Mesangial cell (primary cell): ENCODE data around the genes MBD5 and LYPD6B.

GRCh38 chr2:144999022-144999855 is 479.3 kb upstream of the ZEB2 start:
- RAMPAGE, long total RNA, result no peak

DNA sequence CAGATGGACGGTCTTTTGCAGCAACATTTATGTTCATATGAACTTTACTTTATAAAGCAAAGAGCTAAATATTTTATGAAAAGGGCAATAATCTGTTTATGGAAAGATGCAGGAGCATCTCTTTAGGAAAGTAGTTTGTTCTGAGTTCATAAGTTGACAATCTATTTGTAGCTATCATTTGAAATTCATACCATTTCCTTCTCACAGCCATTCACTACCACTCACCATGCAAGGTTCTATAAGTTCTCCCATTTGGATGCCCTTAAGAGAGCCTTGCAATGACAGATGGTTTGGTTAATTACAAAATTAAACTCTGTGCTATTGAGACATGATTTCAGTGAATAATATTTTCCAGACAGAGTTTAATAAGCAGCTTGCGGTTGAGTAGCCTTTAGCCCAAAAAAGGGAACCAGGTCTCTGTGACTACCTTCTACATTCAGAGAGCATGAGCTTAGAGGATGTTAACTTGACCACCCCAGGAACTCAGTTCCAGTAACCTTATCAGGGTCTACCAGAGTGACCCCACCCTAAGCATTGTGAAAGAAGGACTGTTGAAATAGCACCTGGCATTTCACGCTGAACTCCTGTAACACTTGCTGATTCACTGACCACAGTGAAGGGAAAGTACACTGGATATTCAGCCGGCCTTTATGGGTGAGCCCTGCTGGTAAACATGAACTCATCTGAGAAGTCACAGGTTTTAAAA is 1173.0 kb upstream of the ZEB2 start:
- RAMPAGE, long total RNA, result no peak

DNA sequence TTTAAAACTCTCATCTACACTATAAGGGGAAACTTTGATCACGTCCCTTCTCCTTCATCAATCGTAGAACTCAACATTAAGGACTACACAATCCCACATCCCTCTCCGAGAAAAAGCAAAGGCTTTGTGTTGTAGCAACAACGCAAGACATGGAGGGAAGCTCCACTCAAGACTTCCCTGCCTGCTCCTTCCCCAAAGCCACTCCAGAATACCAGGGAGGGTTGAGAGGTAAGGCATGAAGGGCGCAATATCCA is 653 bp downstream of the ORC4 start:
- RAMPAGE, long total RNA, result no peak

DNA sequence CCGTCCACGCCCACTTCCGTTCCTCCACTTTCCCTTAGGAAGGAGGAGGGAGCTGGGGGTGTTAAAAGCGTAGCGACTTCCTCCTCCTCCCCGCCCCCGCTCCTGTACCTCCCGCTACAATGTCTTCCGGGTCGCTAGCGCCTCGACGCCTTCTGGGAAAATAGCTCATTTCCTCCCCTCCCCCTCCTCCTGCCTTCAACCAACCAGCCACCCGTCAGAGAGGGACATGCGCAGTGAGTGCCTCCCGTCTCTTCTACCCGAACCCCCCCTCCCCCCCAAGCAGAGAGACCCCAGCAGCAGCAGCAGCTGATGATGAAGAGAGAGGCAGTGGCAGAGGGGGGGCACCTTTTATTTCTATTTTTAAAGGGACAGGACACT is at the start of gene MBD5:
MBD5 (plus strand) TSS at position 278 of the 378 bp plus-strand sequence.
- RAMPAGE, long total RNA, result start-site peak on the plus strand centred at position 268 of the sequence, 65 bp wide, 29 reads

- RAMPAGE, long total RNA, result no peak
Observed at GRCh38 chr2:148380758-148381574, 263.6 kb upstream of the EPC2 start.

DNA sequence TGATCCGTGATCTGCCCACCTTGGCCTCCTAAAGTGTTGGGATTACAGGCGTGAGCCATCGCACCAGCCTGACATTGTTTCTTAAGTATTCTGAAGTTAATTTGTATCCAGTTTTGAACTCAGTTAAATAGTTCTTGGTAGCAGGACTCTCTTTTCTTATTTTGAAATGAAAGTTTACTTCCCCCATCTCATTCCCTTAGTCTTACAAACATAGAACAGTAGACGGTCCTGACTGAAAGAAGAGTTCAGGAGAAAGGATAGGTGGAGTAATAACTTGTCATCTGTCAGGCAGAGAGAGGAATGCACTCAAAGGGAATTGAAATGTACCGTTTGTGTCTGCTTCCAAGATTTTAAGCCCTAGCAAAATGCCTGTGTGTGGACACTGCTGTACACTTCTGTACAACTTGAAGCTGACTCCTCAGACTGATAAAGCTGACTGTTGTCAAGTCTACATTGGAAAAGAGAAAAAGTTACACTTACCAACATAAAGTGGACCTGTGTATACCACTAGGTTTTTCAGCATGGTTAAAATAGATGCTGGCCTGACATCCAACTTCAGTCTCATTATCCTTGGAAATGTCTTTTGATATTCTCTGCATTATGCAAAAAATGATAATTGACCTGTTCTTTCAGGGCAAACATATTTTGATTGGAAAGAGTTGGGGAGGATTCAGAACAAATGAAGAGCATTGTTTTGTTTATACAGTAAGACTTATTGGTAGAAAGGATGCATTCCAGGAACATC is 50.6 kb downstream of the EPC2 start:
- RAMPAGE, long total RNA, result no peak

DNA sequence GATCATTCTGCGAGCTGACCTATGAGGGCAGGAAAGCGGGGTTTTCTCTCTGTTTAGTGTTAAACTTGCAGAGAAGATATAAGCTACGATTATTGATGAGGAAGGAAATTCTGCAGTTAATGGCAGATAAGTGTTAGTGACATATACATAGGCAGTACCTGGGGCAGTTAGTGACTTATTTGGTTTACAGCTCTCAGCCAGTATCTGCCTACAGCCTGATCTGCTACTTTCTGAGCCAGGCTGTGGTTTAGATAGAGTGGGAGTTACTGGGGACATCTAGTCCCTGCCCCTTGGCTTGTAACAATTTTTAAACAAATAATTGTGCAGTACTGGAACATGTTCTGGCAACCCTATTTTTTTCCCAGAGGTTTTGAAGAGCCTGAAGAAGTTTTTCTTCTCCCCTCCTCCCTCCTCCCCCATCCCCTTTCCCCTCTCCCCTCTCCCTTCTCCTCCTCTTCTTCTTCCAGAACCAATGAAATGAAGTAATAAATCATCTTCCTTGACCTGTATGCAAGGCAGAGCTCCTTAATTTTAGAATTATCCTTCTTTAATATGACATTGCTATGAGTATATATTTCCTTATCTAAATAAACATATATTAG is 2.4 kb downstream of the KIF5C start:
- RAMPAGE, long total RNA, result no peak

GRCh38 chr2:149005513-149006282 is 32.8 kb upstream of the LYPD6B start:
- RAMPAGE, long total RNA, result no peak

- RAMPAGE, long total RNA, result no peak
Observed at GRCh38 chr2:149038266-149039542, at the start of gene LYPD6B. TSS of gene LYPD6B (plus strand) at chr2:149038699.

- RAMPAGE, long total RNA, result no peak
Observed at GRCh38 chr2:149648340-149649320, 61.1 kb upstream of the MMADHC start.

DNA sequence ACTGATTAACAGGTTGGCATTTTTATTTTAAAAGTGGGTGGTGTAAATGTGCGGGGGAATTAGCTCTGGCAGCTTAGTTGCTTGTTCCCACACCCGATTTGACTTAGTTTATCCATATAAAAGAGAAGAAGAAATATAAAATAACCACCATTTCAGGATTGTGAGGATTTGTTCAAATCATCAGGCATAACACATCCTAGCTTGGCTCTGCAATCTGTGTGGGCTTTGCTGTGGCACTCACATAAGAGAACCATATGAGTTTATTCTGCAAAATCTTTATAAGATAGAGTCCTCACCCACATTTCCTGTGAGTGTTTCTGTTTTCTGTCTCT is 258.7 kb downstream of the RND3 start:
- RAMPAGE, long total RNA, result no peak

DNA sequence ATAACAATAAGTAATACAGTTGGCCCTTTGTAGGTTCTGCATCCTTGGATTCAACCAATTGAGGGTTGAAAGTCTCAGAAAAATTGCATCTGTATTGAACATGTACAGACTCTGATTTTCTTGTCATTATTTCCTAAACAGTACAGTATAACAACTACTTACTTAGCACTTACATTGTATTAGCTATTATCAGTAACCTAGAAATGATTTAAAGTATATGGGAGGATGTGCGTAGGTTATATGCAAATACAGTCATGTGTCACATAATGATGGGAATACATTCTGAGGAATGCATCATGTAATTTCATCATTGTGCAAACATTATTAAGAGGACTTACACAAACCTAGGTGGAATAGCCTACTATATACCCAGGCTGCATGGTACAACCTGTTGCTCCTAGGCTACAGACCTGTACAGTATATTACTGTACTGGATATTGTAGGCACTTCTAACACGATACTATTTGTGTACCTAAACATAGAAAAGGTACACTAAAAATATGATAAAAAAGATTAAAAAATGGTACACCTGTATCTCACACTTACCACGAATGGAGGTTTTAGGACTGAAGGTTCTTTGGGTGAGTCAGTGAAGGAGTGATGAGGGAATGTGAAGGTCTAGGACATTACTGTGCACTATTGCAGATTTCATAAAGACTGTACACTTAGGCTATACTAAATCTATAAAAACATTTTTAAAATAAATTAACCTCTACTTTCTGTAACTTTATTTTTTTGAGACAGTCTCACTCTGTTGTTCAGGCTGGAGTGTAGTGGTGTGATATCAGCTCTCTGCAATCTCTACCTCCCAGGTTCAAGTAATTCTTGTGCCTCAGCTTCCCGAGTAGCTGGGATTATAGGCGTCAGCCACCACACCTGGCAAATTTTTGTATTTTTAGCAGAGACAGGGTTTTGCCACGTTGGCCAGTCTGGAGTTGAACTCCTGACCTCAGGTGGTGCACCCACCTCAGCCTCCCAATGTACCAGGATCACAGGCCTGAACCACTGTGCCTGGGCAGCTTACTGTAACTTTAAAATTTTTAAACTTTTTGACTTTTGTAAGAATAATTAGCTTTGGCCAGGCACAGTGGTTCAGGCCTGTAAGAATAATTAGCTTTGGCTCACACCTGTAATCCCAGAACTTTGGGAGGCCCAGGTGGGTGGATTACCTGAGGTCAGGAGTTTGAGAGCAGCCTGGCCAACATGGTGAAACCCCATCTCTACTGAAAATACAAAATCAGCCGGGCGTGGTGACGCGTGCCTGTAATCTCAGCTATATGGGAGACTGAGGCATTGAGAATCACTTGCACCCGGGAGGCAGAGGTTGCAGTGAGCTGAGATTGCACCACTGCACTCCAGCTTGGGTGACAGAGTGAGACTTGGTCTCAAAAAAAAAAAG is 8.3 kb downstream of the RIF1 start:
- RAMPAGE, long total RNA, result no peak

- RAMPAGE, long total RNA, result no peak
Observed at GRCh38 chr2:151464346-151464928, 54.7 kb downstream of the RIF1 start.

GRCh38 chr2:151619336-151619768 is 114.9 kb downstream of the NEB start:
- RAMPAGE, long total RNA, result no peak

GRCh38 chr2:151760065-151760758 is 25.9 kb upstream of the NEB start:
- RAMPAGE, long total RNA, result no peak

- RAMPAGE, long total RNA, result no peak
Observed at GRCh38 chr2:152378538-152379308, 43.7 kb downstream of the FMNL2 start.

- RAMPAGE, long total RNA, result no peak
Observed at GRCh38 chr2:152396656-152397086, 61.7 kb downstream of the FMNL2 start.

DNA sequence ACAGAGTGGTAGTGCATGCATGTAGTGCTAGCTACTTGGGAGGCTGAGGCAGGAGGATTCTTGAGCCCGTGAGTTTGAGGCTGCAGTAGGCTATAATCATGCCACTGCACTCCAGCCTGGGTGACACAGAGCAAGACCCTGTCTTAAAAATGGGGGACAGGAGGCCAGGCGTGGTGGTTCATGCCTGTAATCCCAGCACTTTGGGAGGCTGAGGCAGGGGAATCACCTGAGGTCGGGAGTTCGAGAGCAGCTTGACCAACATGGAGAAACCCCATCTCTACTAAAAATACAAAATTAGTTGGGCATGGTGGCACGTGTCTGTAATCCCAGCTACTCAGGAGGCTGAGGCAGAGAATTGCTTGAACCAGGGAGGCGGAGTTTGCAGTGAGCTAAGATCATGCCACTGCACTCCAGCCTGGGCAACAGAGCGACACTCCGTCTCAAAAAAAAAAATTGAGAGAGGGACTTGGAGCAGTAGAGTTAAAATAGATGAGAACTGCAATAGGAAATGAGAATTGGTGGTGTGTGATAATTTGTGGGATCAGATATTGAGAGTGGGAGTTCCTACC is 106.5 kb downstream of the FMNL2 start:
- RAMPAGE, long total RNA, result no peak

- RAMPAGE, long total RNA, result no peak
Observed at GRCh38 chr2:152443112-152443574, 108.2 kb downstream of the FMNL2 start.

DNA sequence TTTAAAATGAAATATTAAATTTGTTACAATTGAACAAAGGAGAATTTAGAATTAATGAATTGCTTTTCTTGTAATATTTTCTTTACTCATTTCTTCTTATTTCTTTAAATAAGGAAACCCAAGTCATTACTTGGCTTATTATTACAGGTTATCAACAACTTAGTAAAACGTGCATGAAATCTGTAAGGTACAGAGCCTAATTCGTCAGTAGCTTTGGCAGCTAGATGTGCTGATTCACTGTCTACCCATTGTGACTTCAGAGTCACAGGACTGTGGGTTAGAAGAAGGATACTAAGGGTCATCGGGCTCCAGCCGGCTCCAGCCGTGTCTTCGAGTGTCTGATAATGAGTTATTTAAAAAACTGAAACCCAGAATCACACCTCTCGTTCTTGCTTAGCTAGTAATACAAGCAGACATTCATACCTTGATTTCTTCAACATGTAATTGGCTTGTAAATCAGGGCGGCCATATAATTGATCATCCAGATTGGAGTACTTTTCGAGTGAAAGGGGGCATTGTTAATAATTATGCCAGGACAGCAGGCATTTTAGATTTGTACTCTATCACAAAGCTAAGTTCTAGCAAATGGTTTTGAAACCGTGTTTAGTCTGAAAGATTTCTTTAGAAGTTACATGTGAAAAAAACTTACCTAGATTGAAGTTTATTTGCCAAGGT is 170.6 kb downstream of the FMNL2 start:
- RAMPAGE, long total RNA, result no peak